Penis (tissue), 1 donor: ENCODE measurements around a stretch of chr10.

DNA sequence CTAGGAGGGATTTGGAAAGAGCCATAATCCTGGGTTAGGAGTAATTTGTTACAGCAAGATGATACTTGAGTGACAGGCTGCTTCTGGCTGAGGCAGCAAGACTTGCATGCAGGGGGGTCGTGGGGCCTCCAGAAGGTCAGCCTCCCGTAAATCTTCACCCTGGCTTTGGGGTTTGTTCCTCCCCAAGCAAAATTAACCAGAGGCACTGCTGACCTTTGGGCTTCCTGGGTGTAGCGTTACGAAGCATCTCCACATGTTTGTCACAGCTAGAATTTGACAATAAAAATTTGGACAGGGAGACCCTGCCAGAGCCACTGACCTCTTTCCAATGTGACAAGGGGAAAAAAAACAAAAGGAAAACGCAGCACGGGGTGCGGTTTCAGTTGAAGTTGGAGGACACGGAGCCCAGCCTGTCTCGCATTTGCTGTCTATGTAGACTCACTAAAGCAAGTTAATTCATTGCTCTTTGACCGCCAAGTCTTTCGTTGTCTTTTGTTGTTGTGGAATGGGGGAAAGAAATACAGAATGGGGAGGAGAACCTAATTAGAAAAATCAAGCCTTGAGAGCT is 78.2 kb downstream of the TCF7L2 start:
- PRO-cap: no peak

GRCh38 chr10:113087173-113087985 is 137.3 kb downstream of the TCF7L2 start:
- PRO-cap: no peak

DNA sequence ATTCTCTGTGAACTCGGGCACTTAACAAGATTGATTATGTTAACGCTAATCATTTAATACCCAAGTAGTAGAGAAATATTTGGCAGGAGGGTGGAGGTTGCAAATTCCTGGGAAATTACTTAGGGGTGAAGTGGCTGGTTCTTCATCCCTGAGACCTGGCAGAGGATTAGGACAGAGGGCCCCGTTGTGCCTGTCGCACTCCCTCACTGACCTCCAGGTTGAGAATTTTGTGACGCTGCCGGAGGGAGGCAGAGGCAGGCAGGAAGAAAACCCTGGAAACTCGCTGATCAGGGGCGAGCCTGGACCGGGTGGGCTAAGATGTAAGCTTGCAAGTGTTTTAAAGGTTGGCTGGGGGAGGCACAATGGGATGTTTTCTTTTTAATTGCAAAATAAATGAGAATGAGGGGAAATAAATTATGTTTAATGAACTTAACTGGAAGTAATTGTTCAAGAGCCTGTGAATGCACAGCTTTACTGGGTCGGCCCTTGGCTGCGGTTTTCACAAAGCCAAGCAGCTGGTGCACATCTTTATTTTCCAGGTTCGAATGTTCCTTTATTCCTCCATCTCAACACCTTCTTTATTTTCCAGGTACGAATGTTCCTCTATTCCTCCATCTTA is 182.8 kb downstream of the TCF7L2 start:
- PRO-cap: no peak

GRCh38 chr10:113170118-113170559 is 220.1 kb downstream of the TCF7L2 start:
- PRO-cap: no peak

GRCh38 chr10:113542046-113542284 is 10.9 kb upstream of the HABP2 start:
- PRO-cap: no peak

GRCh38 chr10:113680156-113681233 is 783 bp downstream of the CASP7 start:
- PRO-cap: bidirectional peak, plus-strand start at chr10:113680252, minus-strand start at chr10:113680211; bidirectional peak, plus-strand start at chr10:113680329, minus-strand start at chr10:113680328; bidirectional peak, plus-strand start at chr10:113681099, minus-strand start at chr10:113680945

GRCh38 chr10:113704731-113705289 is 25.1 kb downstream of the CASP7 start:
- PRO-cap: no peak

DNA sequence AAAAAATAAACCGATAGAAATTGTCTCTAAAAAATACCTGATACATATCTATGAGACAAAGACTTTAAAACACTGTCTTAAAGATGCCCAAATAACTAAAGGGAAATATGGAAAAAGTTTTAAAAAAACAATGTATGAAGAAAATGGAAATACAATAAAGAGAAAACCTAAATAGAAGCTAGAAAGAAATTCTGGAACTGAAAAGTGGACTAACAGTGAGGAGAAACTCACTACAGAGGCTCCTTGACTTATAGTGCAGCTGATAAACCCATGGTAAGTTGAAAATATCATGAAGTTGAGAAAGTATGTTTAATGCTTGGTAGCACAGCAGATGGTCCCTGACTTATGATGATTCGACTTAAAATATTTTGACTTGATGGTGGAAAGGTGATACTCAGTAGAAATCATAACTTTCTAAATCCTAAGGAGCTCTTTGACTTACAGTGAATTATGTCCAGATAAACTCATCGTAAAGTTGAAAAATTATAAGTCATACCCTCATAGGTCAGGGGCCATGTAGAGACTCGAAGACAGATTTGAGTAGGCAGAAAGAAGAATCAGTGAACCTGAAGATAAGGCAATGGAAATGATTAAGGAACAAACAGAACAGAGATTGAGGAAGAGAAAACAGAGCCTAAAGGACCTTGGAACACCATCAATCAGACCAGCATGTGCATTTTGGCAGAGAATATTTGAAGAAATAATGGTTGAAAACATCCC is 6.3 kb downstream of the NHLRC2 start:
- PRO-cap: no peak

- PRO-cap: no peak
Observed at GRCh38 chr10:113873025-113873969, 18.8 kb downstream of the NHLRC2 start.

DNA sequence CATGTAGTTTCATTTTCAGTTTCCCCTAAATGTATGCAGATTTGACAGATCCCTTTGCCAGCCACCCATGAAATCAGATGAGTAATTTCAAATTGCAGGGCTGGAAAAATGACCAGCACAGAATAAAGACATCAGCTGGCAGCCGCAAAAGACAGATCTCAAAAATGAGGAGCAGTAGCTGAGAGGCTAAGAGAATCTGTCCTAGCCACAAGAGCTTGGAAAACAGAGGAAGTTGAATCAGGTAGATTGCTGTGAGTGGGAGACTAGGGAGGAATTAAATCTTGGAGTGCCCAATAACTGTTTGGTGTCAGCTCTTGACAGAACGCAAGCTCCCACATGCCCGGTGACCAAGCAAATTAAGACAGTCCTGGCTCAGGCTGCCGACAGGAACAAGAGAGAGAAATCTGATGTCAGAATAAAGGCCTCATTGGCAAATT is 24.5 kb downstream of the ADRB1 start:
- PRO-cap: no peak

- PRO-cap: no peak
Observed at GRCh38 chr10:114239907-114240348, 874 bp downstream of the VWA2 start.

- PRO-cap: no peak
Observed at GRCh38 chr10:114272024-114272279, 32.9 kb downstream of the VWA2 start.

GRCh38 chr10:114332301-114333371 is 71.7 kb downstream of the AFAP1L2 start:
- PRO-cap: unidirectional peak, minus-strand start at chr10:114332941

DNA sequence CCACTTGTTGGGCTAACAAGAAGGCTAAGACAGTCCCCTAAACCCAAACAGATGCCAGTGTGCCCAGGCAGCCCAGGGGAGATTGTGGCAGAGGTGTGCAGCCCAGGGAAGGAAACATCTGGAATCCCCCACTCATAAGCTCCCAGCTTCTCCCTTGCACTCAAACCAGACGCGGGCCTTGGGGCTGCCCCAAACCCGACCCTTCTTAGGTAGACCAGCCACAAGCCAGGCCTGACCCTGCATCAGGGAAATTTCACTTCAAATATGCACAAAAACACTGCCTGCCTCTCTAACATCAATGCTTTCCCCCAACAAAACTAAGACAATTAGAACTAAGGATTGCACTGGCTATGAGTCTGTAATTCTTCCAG is 8.7 kb downstream of the AFAP1L2 start:
- PRO-cap: no peak

DNA sequence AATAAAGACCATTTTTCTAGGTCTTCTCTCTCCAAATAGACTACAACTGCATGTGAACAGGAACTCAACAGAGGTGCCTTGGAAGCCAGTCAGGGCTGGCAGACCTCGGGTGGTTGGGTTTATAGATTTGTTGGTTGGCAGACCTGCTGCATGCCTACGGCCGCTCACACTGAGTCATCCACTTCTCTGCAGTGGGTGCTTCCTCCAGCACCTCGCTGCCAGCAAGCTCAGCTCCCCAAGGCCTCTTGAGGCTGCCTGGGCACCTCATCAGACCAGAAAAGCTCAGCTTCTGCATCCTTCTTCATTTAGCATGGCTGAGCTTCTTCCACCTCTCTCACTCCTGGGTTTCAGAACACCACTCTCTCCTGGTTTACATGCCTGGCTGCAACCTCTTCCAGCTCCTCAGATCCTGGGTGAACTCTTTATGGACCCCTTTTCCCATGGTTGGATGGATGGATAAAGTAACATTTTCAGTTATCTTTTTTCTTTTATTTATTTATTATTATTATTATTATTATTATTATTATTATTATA is 9.2 kb upstream of the AFAP1L2 start:
- PRO-cap: no peak

- PRO-cap: no peak
Observed at GRCh38 chr10:114489564-114490367, 85.5 kb upstream of the AFAP1L2 start.

GRCh38 chr10:114498610-114499211 is 94.4 kb upstream of the AFAP1L2 start:
- PRO-cap: no peak

- PRO-cap: no peak
Observed at GRCh38 chr10:114573390-114573756, 84.7 kb downstream of the ABLIM1 start.

DNA sequence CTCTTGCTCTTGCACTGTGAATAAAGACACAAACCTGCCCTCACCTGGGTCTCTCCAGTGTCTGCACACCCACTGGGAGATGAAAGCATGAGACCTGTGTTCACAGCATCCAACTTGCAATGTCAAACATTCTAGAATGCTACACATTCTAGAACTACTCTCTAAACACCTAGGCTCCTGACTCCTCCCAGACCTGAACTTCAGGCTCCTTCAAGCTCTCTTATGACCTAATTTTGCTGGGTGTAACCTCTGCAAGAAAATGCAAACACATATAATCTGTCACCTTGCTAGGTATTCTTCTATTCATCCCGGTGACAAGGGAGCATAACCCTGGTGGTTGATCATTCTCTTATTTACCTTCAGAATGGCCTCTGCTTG is 44.5 kb downstream of the ABLIM1 start:
- PRO-cap: unidirectional peak, minus-strand start at position 124 of the sequence

- PRO-cap: no peak
Observed at GRCh38 chr10:114634504-114635249, 23.4 kb downstream of the ABLIM1 start.